ENCODE measurements around a stretch of chr6.

- PRO-cap, 2 experiments = no peak in any of the 2 experiments
Measured at GRCh38 chr6:3875960-3876683, 26.9 kb downstream of the FAM50B start.

- PRO-cap, 2 experiments = no peak in any of the 2 experiments
Measured at GRCh38 chr6:3883961-3884497, 34.9 kb downstream of the FAM50B start.

GRCh38 chr6:3986566-3987664, 34.2 kb upstream of the PRPF4B start:
- PRO-cap, 2 experiments = no peak in any of the 2 experiments

GRCh38 chr6:4019012-4019364, 2.1 kb upstream of the PRPF4B start:
- PRO-cap, 2 experiments = no peak in any of the 2 experiments

DNA sequence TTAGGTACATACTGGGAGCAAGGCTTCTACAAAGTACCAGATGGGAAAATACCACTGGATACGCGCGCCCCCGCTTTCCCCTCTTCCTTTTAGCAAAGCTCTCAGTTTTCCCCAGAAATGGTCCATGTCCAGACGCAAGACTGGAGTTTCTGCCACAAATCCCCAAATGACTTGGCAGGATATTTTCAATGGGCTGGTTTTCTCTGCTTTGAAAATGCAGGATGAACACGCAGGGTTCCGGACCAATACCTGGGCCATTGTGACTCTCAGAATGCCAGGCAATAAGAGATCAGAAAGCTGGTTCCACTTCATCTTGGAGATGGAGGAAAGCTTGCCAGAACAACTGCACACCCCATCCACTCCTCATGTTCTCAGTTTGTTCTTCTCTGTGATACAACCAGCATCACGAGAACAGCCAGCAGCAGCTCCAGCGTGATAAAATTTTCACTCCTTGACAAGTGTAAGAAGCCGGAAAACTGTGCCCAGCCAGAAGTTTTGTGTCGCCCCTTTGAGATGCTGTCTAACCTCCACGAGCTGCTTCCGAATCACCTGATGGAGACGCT, 8.3 kb upstream of the FAM217A start:
- PRO-cap, 2 experiments = no peak in any of the 2 experiments

GRCh38 chr6:4188801-4189289, 53.5 kb upstream of the ECI2 start:
- PRO-cap, 2 experiments = no peak in any of the 2 experiments

DNA sequence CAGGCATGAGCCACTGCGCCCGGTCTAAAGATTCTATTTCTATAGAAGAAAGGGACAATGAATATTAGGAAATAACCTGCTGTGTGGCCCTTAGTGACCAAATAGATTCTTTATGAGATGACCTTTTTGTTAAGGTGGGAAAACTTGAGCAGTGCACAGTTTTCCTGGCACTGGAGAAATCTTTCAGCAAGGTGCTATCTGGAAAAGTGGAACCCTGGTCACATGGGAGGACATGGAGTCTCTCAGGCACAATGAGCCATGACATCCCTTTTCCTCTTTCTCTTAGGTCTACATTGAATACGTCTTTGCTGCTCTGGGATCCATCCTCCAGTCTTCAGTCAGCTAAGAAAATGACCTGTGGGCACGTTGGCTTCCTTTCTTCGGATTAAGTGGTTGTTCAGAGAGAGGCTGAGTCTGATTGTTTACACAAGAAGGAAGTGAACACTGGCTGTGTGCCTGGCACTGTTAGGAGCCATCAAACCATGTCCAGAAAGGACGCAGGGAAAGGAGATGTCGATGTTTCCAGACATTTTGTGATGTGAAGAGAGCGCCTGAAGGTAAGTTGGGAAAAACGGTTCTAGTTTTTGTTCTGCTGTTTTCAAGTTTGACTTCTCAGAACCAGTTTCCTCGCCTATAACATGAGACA, 310.0 kb upstream of the CDYL start:
- PRO-cap, 2 experiments = no peak in any of the 2 experiments

GRCh38 chr6:4565140-4565418, 211.1 kb upstream of the CDYL start:
- PRO-cap, 2 experiments = no peak in any of the 2 experiments

GRCh38 chr6:4805974-4806461, 29.8 kb downstream of the CDYL start:
- PRO-cap, 2 experiments = no peak in any of the 2 experiments

- PRO-cap, 2 experiments = no peak in any of the 2 experiments
Measured at GRCh38 chr6:5004211-5004874, 506 bp upstream of the RPP40 start.

DNA sequence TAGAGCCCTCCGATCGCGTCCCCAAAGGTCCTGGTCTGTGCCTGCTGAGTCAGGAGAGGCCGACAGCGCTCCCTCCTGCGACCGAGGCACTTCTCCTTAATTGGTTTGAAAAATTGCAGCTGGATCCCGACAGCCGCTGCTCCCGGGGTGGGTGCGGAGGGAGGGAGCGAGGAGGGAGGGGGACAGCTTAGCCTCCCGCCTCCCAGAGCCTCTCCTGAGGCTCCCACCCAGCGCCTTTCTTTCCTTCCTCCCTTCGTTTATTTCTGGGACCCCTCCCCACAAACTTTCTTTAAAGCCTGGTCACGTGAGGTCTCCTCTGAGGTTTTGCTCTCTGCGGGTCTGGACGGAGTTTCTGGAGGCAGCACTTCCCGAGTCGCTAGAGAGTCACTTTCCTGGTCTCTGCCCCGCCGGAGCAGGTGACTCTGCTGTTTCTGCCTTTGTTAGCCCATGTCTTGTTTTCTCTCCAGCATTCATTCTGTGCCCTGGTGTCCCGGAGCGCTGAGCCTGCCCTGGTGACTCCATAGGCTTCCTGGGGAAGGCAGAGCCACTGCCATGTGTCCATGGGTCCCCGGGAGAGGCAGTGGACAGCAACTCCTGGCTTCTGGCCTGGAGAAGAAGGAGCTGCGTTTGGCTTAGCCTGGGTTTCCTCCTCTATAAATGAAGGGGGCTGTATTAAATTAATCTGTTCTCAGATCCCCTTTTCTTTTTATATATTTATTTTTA, 22.5 kb upstream of the RPP40 start:
- PRO-cap, 2 experiments = no peak in any of the 2 experiments

- PRO-cap, 2 experiments = no peak in any of the 2 experiments
Measured at GRCh38 chr6:5082465-5083202, 2.5 kb upstream of the PPP1R3G start.

DNA sequence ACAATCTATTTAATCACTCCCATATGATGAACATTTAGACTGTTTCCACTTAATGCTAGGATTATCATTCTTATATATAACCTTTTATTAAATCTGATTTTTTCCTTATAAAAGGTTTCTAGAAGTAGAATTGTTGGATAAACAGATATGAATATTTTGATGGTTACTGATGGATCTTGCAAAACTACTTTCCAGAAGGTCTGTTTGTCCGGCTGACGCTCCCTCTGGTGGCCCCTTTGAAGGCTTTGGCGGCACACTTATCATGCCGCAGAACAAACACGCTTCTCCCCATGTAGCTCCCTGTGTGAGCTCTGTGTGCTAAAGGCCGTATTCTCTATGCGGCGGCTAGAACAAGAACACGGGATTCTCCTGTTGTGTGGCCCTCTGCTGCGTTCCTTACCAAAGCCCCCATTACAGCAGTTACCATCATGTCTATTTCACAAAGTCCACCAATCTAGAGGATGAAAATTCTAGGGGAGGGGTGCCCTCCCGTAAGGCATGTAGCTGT, 30.0 kb downstream of the PPP1R3G start:
- PRO-cap, 2 experiments = no peak in any of the 2 experiments

DNA sequence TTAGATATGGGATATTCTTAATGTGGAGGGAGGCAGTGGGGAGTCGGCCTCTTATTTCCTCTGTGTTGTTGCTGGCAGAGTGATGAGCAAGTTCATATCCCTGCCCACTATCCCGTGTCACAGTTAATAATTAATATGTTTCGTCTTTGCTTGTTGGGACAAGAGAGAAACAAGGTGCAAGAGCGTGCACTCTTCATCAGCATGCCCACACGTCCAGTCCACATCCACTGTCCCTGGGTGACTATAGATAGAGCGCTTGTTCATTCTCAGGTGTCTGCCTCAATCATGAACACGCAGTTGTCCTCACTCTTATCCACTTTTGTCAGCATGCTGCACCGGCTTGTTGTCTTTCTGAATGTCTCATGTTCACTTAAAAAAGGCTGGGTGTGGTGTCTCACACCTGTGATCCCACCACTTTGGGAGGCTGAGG, 34.0 kb downstream of the PPP1R3G start:
- PRO-cap, 2 experiments = no peak in any of the 2 experiments

DNA sequence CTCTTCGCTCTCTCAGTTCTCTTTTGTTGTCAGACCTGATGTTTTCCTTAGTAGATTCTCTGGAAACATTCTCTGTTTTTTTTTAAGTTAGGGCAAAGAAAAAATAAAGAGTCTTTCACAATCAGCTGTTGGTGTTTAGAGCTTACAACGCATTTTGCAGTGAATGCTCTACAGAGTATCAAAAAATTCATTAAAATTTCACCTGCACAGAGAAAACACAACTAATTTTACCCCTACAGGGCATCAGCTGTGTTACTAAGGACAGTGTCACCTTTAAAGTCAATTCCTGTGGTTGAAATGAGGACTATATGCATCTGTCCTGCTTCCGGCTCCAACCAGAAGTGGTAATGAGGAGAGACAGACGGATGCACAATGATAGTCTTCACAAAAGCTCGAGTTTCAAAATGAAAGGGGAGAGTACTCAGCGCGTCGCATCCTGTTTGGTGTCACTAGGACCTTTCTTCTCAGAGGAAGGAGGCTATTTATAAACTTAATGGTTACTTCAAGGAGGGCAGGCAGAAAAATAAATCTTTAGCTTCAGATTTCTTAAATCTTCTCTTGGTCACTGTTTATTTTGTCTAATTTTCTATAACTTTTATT, 86.6 kb downstream of the LYRM4 start:
- PRO-cap, 2 experiments = no peak in any of the 2 experiments

DNA sequence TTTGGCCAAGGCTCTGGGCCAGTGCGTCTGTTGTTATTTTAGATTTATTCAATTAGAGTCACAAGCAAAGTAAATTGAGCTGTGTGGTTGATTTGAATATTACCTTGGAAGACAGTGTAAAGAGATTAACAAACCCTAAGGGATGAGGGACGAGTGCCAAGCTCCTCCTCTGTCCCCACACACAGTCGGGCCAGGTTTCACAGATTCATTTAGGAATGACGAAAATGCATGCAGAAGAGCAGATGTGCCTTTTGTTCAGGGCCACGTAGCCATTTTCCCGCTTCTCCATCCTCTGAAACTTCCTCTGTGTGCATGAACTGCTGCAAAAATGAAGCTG, 361.5 kb downstream of the NRN1 start:
- PRO-cap, 2 experiments = no peak in any of the 2 experiments

- PRO-cap, 2 experiments = no peak in any of the 2 experiments
Measured at GRCh38 chr6:6000070-6000468, 6.7 kb downstream of the NRN1 start.

DNA sequence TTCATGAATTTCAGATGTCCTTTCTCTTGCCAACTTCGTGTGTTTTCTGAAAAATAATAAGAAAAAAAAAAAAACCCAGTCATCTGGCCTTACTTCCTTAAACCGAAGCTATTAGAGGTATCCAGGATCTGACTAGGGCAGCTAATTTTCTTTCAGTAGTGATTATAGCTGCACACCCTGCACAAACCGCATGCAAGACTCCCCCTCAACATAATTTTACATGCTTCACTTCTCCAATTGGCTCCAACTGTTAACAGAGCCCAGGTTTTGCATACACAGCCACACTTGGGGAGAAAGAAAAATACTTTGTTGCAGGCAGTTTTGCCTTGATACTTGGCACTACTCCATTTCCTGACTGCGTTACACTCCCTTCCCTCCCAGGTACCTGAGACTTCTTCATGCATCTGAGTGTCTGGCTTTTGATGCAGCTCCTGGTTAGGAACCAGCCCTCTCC, 11.8 kb upstream of the F13A1 start:
- PRO-cap, 2 experiments = no peak in any of the 2 experiments

DNA sequence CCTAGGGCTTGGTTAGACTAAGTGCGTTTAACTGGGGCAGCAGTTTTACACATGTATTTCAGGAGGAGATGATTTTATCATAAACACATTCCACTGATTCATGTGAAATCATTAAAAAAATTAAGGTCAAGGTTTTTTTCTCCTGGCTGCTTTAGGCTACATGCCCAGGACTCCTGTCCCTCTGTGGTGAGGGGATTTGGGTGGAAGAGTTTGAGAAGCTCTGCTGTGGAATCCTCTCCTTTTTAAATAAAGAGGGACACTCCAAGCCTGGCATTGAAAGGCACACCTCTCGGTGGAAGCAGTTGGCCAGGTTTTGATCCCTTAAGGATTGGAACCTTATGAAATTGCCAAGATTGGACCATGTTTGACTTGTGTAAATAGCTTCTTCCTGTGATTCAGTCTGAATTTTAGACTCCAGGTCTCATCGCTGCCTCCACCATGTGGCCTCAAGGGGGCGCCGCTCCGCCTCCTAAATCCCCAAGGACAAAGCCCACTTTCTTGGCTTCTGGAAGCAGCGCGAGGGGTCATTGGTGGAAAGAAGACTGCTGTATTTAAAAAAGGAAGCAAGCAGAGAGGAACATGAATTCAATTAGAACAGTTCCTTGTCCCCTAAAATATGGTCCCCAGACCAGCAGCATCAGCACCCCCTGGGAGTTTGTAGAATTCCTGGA, 108.2 kb downstream of the LY86 start:
- PRO-cap, 2 experiments = no peak in any of the 2 experiments

DNA sequence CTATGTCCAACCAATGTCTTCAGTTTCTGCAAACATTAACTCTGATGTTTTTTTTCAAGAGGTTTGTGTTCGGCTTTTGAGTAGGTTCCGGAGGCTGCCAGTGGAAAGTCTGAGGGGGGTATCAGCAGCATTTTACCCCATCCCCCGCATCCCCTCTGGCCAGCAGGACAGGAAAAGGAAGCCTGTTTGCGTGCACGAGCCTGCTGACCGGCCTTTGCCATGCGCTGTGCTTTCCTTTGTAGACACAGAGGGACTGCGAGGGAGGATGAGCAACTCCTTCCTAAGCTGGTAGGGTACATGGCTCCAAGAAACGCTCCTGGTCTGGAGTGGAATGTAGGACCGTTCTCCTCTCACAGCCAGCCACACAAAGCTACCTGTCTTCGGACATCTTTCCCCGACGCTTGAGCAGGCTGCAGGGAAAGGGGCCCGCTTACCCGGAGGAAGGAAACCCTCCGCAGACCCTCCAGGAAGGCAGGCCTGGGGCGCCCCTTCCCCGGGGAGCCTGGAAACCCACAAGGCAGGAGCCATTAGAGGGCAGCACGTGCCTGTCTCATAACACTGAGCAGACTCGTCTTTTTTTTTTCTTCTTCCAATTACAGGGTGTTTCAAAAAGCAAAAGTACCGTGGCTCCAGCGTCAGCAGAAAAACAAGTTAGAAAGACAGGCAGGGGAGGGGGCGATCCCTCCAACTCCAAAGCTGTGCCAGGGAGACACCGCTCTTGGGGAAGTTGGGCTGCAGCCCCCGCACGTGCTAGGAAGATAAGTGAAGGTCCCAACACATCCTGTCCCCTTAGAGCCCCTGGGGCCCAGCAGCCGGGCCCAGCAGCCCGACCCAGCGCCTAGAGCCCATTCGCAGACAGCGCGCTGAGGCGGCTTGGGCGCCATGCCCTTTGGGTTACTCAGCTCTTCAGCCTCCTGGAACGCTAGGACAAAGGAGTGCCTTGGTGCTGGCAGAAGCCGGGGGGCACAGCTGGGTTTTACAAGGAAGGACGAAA, 136.0 kb downstream of the LY86 start:
- PRO-cap, 2 experiments = peak in 1 of 2 experiments; most common plus-strand start position 247 of the sequence (in 1)

Data from monocyte (primary cell).